ENCODE measurements around a stretch of chr3.

DNA sequence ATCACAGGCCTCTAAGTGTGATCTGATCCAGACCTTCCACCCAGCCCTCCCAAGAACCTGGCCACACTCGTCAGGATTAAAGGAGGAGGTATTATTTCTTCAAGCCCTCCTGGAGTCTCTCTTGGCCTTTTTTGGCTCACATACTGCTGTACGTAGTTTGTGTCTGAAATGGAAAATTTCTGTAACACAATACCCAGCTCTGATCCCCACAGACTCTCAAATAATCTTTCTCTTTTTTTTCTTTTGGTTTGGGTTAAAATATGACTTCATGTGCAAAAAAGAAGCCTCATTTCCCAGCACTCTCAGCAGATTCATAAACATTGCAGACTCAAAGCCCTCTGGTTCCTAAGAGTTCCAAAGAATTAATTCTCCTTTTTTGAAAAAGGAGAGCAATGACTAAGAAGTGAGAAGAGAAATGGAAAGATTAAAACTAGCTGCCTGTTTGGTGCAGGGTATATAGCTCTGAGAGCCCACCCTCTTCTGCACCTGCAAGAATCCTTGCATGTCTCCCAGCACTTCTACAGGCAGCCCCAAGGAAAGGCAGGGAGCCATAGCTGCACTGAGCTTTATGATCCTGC lies 88.2 kb downstream of the PLCXD2 start:
- RRBS: no CpG with 5 or more reads among the region's 2 CpGs

- RRBS: no CpG with 5 or more reads among the region's 8 CpGs
Observed at GRCh38 chr3:111851290-111852054, 7.6 kb upstream of the PHLDB2 start.

DNA sequence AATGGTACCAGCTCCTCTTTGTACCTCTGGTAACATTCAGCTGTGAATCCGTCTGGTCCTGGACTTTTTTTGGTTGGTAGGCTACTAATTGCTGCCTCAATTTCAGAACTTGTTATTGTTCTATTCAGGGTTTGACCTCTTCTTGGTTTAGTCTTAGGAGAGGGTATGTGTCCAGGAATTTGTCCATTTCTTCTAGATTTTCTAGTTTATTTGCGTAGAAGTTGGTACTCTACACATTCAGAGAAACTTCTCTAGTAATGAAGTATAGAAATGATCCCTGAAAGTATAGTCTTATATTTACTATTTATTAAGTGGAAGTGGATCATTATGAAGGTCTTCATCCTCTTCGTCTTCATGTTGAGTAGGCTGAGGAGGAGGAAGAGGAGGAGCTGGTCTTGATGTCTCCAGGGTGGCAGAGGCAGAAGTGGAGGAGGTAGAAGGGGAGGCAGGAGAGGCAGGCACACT lies 20.1 kb downstream of the PHLDB2 start:
- RRBS: no CpG with 5 or more reads among the region's 3 CpGs

DNA sequence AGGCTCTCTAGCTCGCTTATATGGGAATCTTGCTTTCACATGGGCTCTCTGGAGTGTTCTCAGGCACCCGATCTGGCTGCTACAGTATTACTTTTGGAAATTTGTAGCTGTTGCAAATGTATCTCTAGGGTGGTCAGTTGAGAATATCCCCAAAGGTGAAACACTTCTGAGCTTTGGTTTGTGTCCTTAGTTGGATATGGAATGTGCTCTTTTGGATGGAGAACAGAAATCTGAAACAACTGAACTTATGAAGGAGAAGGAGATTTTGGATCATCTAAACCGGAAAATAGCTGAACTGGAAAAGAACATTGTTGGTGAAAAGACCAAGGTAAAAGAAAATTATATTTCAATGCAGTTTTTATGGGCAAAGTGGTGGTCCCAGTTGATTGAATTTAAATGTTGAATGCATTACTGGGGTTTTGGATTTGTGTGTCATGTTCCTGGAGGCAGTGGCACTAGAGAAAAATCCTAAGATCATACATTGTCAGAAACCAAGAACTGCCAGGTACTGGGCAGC lies 58.7 kb upstream of the ABHD10 start:
- RRBS: no CpG with 5 or more reads among the region's 3 CpGs

GRCh38 chr3:112097176-112097845 lies 11.1 kb downstream of the C3orf52 start:
- RRBS: no CpG with 5 or more reads among the region's 4 CpGs

- RRBS: no CpG with 5 or more reads among the region's 3 CpGs
Observed at GRCh38 chr3:112334789-112335593, 2.0 kb downstream of the CD200 start.

DNA sequence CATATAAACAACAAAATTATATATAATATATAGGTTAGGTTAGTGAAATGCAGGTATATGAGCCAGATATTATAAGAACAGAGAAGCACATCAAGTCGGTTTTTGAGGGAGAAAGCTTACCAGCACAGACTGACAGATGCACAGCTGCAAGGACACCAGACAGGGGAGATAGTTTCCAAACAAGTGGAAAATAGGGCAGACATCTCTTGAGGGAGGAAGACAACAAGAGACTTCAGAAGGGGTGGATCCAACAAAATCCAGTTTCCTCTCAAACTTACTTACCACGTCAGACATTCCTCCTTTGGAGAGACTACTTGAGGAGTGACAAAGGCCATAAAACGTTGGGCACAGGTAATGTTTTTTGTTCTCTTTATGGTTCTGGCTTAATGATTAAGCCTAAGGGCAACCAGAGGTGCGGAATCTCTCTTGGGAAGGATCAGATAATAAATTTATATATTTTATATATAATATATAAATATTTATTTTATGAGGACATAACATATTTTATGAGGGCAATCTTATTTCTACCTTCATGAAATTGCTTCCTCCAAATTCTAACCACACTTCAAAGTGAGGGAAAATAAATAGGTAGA lies 76.1 kb downstream of the CD200 start:
- RRBS: no CpG with 5 or more reads among the region's 4 CpGs

DNA sequence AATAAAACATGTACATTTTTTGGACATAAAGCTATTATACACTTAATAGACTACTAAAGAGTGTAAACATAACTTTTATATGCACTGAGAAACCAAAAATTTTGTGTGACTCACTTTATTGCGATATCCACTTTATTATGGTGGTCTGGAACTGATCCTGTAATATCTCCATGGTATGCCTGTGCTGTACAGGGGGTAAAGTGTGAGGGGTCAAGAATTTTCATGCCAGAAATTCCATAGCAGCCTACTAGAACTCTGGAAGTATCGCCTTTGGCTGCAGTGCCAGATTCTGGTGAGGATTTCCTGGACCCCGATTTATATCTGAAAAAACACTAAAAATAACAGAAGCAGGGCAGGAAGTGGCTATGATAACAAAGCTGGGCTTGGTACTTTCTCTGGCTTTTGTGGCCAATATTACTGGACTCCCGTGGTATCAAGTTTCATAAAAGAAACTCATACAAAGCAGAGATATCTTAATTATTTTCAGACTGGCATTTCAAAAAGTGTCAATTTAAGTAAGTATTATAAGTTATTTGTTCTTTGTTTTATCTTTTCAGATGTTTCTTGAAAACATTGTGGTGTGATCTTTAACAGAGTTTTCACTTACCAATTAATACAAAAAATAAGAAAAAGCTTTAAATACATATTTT lies 36.4 kb downstream of the CCDC80 start:
- RRBS: no CpG with 5 or more reads among the region's 4 CpGs

DNA sequence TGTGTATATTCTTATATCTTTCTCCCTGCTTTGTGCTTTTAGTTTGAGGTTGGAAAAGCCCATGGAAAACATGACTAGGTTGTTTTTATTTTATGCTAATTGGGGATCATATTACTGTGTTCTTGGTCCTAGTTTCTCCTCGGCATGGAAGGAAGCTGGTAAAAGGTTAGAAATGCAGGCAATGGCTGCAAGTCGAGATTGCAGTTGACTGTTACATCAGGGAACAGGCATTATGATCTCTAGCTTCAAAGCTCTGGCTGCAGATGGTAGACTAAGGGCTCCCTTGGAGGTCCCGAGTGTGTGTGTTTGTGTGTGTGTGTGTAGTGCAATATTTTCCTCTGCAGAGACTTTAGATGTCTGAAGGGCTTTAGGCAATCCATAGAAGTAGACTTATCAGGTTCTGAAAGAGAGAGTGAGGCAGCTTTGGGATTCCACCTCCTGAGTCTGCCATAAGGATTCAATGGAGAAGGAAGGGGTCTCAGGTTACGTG lies 508 bp upstream of the CCDC80 start:
- RRBS: no CpG with 5 or more reads among the region's 4 CpGs

GRCh38 chr3:113261430-113262064 lies 50.2 kb downstream of the BOC start:
- RRBS: no CpG with 5 or more reads among the region's 4 CpGs

DNA sequence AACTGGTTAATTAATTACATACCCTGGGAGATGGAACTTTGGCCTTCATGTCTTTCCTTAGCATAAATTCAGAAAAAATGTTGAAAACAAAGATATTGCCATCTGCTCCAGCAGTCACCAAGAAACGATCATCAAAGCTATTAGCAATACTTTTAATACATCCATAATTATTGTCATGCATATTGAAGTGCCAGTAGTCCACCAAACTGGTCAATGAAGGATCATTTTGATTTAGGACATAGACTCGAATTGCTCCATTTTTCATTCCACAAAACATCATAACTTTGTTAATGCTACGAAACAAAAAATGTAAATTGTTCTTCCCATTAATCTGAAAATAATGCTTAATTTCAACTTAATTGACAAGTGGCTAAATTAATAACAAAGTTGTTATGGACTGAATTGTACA lies 75.3 kb downstream of the CFAP44 start:
- RRBS: no CpG with 5 or more reads among the region's 3 CpGs

GRCh38 chr3:113660159-113661654 lies 35.7 kb downstream of the USF3 start:
- RRBS: no CpG with 5 or more reads among the region's 12 CpGs

GRCh38 chr3:113695260-113695781 lies 1.1 kb downstream of the USF3 start:
- RRBS: no CpG with 5 or more reads among the region's 7 CpGs

GRCh38 chr3:113745200-113745640 lies 829 bp downstream of the NAA50 start:
- RRBS: 1% methylated on average over 2 of the region's 17 CpGs

DNA sequence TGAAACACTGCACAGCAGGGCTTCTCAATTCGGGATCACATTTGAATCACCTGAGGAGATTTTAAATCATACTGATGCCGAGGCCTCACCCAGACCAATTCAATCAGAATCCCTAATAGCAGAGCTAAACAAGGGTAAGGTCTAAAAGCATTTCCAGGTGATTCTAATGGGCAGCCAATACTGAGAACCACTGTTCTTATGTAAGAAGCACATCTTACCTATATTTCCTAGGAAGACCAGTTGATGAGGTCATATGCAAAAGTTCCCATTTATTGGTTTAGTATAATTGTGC lies 2.1 kb downstream of the TIGIT start:
- RRBS: no CpG with 5 or more reads among the region's 2 CpGs

GRCh38 chr3:114299380-114299912 lies 5.6 kb downstream of the TIGIT start:
- RRBS: 96% methylated on average over 4 of the region's 14 CpGs

DNA sequence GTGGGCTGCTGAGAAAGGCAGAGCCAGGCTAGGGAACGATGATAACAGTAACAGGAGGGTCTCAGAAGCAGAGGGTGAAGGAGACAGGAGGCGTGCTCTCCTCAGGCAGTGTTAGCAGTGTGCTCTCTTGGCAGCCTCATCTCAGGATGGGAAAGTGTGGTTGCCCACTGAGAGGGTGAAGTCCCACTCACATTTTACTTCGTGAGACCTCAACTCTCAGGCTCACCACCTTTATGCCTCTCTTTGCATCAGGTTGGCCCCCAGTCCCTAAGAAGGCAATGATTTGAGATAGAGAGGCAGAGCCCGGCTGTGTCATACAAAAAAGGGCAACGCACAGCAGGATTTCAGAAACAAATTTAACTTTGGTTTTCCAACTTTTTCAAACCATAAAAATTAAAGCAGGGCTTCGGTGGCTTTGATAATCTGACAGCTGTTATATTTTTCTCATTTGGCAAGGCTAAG lies 24.6 kb downstream of the TIGIT start:
- RRBS: no CpG with 5 or more reads among the region's 6 CpGs

DNA sequence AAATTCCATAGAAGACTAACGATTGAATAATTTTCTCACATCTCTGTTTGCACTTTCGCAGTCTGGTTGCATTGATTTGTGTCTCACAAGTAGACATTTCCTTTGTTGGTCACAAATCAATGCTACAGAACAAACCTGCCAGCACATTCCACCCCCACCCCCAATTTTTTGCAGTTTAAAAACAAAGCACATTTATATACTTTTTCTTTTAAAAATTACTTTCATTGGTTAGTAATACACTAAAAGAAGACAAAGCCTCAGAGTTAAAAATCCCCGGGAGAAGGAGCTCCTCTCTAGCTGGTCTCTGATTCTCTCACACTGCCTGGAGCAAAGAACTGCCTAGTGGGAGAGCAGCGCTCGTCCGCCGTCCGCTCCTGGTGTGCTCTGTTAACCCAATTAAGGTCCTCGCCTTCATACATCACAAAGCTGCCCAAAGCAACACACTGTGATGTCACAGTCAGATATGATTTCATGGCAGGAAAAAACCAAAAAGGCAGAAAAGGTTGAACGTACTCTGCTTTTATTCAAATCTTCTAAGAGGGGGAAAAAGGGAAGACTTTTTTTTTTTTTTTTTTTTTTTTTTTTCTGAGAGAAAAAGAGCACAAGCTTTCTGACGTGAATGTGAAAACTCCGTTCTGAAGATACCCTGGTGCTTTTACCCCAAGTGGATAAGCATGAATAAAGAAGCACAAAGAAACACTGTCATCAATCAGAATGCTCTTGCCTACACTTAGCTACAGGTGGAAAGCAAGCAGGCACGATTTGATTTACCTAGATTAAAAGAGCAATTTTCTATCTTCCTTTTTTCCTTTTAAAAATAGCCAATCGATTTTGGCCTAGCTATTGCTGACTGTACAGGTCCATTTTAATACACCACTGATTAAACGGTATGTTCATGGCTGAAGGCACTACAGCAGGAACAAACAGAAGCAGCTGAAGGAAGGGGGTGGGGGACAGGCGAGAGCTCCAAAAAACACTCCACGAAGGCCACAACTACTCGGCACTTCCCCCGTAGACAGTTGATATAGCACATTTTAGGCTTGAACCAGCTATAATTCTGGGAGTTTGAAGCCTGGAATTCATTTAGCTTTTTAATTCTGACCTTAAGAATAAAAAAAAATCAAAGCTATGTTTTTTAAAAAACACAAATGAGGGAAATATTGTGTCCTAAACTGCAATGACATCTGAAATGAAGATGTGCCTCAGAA lies 115.1 kb downstream of the TIGIT start:
- RRBS: no CpG with 5 or more reads among the region's 19 CpGs

DNA sequence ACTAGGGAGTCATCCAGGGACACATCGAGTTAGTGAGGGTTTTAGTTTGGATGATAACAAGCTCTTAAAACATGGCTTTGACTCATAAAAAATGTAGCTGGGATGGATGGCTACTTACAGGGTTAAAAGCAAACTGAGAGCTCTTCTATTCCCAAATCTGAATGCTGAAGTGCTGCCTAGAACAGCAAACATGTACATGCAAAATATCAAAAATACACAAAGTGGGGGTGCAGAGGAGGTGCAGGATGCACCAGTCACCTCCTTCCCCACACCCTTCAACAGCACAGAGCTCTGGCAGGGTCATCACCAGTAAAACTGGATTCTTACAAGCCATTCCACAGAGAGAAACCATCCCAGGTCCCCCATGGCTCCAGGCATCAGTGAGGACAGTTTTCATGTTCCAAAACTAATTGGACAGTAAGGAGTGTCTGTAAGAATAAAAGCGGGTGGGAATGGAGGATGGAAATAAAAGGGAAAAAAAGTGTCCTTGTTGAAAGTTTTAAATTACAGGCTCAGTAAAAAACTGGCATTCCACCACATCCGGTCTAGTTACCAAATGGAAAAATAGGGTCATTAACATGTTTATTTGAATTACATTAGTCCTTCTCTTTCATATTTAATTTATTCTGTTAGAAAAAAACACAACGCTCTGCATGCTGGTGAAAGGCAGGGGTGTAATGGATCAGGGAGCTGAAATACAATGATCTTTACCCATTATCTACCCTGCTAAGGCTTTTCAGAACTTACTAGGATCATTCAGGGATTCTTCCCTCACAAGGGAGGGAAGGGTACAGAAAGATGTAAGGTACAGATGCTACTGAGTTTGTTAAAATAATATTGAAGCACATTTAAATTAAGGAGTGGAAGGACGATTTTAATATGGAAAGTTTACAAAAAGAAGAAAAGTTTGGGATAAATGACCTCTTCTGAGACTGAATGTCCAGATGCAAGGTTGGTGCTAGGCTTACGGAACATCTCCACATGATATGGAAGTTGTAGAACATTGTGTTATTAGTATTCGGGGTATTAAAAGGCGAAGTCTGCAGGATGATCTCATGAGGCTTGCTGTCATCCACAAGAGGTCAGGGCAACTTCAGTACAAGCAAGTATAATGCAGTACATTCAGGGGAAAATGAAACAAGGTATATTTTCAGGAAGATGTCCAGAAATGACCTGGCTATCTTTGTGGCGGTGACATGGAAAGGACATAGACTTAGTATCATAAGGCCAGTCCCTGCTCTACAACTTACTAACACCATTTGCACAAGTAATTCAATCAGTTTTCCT lies 117.6 kb downstream of the TIGIT start:
- RRBS: no CpG with 5 or more reads among the region's 9 CpGs

DNA sequence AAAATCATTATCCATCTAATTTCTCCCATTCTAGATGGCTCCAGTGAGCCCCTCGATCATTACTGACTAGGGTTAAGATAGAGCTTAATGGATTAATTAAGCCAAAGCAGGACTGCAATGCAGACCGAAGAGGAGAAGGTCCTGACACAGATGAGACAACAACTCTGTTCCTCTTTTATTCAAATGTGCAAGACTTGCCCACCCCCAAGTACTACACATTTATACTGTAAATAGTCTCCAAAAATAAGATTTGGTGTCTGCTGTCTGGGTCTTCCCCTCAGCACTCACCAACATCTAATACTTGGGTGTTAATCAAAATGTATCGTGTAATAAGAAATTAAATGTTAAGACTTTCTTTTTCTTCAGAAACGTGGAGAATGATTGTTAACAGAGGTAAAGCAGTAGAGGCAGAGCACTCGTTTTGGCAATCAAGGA lies 133.6 kb downstream of the TIGIT start:
- RRBS: no CpG with 5 or more reads among the region's 5 CpGs

Measured in retinal pigment epithelial cell (primary cell).